Umbilical cord (tissue), 2 donors: ENCODE measurements around a stretch of chr10.

DNA sequence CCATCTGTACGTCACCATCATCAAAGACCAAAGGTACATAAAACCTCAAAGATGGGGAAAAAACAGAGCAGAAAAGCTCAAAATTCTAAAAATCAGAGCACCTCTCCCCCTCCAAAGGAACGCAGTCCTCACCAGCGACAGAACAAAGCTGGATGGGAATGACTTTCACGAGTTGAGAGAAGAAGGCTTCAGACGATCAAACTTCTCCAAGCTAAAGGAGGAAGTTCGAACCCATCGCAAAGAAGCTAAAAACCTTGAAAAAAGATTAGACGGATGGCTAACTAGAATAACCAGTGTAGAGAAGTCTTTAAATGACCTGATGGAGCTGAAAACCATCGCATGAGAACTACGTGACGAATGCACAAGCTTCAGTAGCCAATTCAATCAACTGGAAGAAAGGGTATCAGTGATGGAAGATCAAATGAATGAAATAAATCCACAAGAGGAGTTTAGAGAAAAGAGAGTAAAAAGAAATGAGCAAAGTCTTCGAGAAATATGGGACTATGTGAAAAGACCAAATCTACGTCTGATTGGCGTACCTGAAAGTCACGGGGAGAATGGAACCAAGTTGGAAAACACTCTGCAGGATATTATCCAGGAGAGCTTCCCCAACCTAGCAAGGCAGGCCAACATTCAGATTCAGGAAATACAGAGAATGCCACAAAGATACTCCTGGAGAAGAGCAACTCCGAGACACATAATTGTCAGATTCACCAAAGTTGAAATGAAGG lies 16.0 kb downstream of the ZMYND11 start:
- RAMPAGE, long total RNA, result no peak

GRCh38 chr10:248154-248809 lies 113.0 kb downstream of the ZMYND11 start:
- RAMPAGE, long total RNA, result no peak

GRCh38 chr10:489501-489918 lies 200.0 kb downstream of the DIP2C start:
- RAMPAGE, long total RNA, result no peak

- RAMPAGE, long total RNA, result no peak
Measured at GRCh38 chr10:548243-548628, 141.2 kb downstream of the DIP2C start.

GRCh38 chr10:575982-576546 lies 113.4 kb downstream of the DIP2C start:
- RAMPAGE, long total RNA, result no peak

- RAMPAGE, long total RNA, result no peak
Measured at GRCh38 chr10:605089-605365, 84.4 kb downstream of the DIP2C start.

DNA sequence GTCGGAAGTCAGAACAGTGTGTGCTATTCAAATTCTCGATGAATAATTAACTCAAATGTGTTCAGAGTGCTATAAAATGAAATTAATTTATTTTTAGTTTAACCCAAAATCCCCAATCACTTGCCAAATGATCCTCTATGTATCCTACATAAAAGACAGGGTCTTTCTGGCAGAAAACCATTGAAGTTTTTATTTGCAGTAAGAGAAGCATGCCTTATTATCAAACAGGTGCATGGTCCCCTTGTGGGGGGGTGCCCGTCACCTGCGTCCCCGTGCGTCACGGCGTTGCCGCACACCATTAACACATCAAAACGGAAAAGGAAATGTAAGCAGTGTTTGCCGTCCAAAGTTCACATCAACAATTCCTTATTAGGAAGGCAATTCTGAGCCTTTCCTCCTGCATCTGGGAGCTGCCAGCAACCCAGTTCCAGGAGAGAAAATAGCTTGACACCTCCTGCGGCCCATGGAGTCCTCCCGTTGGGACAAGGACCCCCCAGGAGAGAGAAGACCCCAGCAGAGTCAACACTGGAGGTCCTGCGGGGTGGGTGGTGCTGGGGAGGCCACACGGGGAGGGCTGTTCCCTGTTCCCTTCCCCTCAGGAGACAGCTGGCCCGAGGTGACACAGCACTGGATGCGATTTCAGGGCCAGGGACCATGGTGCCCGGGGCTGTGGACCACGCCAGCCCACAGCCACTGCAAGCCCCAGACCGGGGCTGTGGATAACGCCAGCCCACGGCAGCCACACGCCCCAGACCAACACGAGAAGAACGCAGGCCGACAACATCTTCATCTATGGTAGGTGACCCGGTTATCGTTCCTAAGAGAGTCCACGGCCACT lies 39.6 kb downstream of the DIP2C start:
- RAMPAGE, long total RNA, result no peak

- RAMPAGE, long total RNA, result no peak
Measured at GRCh38 chr10:651763-652259, 37.7 kb downstream of the DIP2C start.

GRCh38 chr10:909804-911010 lies 21.3 kb downstream of the LARP4B start:
- RAMPAGE, long total RNA, result no peak

- RAMPAGE, long total RNA, result no peak
Measured at GRCh38 chr10:1005383-1006265, 17.4 kb downstream of the GTPBP4 start.

DNA sequence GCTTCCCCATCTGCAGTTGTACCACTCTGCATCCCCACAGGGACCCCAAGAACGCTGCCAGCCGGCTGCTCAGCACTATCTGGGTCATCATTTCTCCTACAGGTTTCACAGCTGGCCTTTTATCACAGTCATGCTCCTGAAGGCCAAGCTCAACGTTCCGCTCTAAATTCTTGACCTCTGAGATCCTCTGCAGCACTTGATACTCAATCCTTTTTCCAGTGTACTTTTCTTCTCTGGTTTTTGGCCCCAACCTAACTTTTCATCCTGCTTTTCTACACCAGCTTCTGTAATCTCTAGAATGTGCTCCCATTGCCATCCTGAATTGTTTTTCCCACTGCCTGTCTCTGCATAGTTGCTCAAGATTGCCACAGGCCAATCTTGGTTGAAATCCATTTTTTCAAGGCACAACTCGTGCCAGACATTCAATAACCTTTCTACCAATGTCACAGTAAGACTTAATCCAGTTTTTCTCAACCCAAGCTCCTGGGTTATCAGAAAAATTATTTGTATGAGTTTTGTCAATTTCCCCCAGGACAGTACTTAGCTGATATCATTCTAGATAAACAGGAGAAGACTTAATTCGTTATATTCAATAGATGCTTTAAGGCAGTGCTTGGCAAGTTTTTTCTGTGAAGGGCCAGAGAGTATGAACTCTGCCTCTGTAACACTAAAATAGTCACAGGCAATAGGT lies 4.5 kb downstream of the IDI1 start:
- RAMPAGE, long total RNA, result no peak

DNA sequence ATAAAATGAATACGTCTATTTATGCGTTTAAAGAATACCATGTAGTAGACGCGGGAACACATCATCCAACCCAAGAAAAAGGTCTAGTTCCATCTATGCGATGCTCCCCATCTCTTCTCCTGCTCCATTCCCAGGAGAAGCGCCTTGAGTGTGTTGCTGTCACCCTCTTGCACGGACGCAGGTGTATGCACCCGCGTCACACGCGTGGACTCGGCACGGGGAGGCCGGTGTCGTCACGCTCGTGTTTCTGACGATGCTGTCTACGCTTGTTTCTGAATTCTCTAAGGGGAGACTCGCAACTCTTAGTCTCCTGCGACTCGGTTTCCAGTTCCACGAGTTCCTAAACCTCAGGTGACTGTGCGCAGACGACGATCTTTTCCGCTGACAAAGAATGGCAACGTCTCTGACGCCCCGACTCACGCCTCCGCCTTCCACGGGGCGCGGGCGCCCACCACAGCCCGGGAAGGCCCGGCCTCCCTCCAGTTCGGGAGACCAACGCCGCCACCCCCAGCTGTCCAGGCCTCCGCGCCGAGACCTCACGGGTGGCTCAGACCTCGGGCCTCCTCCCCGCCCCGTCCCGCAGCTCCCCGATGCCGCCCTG lies 593 bp downstream of the IDI1 start:
- RAMPAGE, long total RNA, result no peak

GRCh38 chr10:1057829-1058302 lies 1.7 kb downstream of the WDR37 start:
- RAMPAGE, long total RNA, result no peak

DNA sequence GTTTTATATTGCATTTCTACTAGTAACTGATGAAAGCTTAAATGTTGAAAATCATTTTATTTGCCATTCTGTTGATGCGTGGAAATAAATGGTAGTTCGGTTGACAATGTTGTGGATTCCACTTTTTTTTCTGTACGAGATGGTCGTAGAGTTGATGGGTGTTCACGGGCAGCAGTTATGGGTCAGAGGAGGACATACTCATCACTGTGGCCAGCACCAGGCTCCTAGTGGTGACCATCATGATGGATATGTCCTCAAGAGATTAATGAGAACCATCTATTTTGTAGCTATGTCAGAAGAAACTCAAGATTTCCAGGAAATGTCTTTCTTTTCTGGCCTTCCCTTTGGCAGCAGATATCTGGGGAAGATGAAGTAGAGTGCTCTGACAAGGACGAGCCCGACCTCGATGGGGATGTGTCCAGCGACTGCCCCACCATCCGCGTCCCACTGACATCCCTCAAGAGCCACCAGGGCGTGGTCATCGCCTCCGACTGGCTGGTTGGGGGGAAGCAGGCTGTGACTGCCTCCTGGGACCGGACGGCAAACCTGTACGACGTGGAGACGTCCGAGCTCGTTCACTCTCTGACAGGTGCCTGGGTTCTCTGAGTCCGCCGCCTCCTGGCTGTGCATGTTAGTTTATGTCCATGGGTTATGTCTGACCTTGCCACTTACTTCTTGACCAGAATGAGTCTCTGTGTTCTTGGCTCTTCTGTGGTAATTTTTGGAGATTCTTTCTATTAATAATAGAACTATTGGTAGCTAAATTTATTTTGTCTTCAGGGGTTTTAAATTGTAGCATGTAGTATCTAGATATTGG lies 47.3 kb downstream of the WDR37 start:
- RAMPAGE, long total RNA, result no peak

GRCh38 chr10:1135311-1135661 lies 79.1 kb downstream of the WDR37 start:
- RAMPAGE, long total RNA, result no peak

- RAMPAGE, long total RNA, result no peak
Measured at GRCh38 chr10:1159293-1160171, 103.3 kb downstream of the WDR37 start.

- RAMPAGE, long total RNA, result no peak
Measured at GRCh38 chr10:1200133-1200499, 143.9 kb downstream of the WDR37 start.

- RAMPAGE, long total RNA, result no peak
Measured at GRCh38 chr10:1297647-1298053, 241.5 kb downstream of the WDR37 start.

GRCh38 chr10:3091265-3091746 lies 24.0 kb downstream of the PFKP start:
- RAMPAGE, long total RNA, result no peak

- RAMPAGE, long total RNA, result no peak
Measured at GRCh38 chr10:3096042-3096662, 28.8 kb downstream of the PFKP start.